SJCRH30 (cell line): ENCODE measurements around a stretch of chr6.

GRCh38 chr6:137873090-137874008 is 6.3 kb downstream of the TNFAIP3 start:
- RAMPAGE, long total RNA = no peak

- RAMPAGE, long total RNA = no peak
Measured at GRCh38 chr6:138086196-138086904, 20.9 kb downstream of the PERP start.

DNA sequence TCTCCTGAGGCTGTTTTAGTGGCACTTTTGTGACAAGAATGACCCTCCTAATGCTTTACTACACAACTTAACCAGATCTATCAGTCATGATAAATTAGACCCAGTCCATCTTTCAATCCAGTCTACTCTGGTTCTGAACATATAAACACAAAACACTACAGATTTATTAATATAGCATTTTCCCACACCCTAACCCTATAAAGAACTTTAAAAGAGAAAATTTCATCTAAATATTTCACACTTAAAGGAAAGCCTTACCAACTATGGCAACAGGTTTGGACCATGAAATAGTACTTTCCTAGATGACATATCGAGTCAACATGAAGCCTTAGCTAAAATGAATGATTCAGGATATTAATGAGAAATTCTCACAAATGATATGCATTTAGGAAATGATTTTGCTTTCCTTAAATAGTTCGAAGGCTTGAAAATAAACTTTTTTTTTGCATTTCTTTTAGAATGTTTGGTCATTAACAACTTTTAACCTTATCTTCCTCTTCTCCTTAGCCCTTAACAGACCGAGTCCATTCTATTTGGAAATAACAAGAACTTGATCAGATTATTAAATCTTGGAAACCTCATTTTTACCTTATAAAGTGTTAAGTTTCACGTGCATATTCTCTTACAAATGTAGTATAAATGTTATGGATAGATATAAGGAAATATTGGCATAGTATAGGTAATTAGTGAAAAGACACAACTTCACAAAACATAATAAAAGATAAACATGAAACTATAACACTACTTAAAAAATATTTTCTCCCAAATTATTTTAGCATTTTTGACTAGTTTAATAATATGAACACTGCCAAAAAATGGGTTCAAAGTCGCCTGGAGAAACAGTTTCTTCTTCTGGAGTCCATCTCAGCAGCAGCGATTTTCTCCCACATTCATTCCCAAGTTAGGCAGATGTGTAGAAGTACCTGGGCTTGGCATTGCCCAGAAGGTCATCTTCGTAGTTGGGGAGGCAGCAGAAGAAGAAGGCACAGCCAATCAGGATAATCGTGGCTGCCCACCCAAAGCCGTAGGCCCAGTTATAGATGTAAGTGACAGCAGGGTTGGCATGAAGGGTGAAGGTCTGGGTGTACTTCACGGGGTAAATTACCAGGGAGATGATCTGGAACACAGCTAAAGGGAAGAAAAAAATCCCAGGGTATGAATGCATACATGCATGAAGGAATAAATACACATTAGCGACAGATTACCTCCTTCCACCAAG is 15.7 kb downstream of the PERP start:
- RAMPAGE, long total RNA = no peak

GRCh38 chr6:138099810-138100421 is 7.3 kb downstream of the PERP start:
- RAMPAGE, long total RNA = no peak

GRCh38 chr6:138161307-138161620 is 475 bp upstream of the ARFGEF3 start:
- RAMPAGE, long total RNA = no peak

DNA sequence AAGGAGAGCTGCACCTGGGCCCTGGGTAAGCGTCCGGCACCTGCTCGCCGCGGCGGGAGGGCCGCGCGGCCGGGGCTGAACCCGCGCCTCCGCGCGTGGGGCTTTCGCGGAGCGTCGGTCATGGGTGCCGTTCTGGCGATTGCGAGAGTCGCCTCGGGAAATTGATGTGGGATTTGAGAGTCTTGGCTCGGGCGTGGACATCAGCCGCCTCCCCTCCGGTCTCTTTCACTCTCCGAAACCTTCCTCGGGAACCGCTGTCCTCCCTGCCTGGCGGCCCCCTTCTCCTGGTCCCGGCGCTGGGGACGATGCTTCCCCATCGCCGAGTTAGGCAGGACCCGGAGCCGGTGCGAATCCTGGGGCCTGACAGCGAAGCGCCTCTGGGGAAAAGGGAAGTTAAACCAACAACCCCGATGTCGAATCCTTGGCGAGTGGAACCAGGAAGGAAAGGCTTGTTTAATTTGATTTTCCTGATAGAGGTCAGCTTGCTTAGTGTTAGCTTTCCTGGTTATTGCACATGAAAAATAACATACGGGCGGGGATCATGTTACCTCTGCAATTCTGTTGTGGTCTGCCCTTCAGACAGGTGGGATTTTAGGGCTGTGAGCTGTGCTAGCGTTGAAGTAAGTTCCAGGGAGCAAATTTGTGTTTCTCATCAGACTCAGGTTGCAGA is 543 bp downstream of the ARFGEF3 start:
- RAMPAGE, long total RNA = no peak

DNA sequence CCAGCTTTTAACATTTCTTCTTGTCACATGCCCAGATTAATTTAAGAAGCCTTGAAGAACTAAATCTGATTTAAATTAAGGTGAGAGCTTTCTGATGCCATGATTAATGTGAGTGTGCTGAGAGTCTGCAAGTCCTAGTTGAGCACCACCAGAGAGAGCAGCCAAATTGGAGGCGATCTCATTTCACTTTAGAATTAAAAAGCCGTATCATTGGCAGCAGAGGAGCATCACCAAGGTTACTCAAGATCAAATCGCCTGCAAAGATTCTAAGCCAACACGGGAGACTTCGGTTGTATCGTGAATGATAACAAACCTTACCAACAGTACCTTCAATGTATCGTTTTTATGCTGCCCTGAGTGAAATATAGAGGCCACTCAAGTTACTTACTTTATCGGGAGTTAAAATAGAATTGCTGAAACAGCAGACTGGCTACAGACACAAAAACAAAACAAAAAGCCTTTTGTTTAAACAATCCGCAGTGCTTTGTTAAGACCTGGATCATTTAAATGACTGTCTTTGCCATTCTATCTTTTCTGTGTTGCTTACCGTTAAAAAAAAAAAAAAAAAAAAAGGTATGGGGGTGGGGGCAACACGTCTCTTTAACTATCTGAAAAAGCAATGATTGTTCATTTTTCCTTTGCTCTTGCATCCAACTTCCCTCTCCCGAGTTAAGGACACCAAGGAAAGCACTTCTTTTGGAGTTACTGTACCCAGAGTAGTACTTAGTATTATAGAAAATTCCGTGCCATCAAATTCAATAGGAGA is 14.2 kb downstream of the NHSL1 start:
- RAMPAGE, long total RNA = no peak

DNA sequence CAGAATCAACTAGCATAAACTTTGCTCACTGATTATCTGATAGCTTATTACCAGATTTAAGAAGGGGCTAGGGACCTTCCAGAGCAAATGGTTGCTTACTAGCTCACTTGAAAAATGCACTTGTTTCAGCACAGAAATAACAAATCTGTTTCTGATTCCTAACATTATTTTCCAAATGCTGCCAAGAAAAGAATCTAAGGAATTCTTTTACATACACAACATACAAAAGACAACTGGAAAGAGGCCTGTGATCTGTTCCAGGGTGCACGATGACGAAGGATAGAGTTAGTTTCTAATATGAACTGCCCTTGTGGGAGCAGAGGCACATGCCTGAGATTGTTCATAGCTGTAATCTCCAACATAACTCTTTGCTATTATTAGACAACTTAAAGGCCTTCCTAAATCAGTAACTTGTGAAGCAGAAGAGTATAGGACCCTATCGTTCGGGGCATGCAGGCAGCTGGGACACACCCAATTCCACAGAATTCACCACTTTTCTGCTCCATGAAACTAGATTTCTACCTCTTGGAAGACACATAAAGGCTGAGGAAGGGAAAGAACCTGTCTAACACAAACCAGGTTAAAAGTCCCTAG is 41.2 kb upstream of the NHSL1 start:
- RAMPAGE, long total RNA = no peak

DNA sequence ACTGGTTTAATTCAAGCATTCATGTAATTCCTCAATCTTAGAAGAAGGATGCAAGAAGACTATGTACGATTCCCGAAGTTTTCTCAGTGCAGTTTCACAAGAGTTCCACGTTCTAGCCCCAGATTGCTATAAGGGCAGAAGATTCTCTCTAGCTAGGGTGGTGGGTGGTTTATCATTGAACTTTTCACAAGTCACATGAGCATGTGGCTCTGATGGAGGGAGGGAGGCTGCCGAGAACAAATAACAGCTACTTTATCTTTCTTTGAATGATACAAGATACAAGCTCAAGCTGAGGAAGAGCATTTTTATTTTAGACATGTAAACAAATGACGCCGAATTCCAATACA is 71.9 kb upstream of the NHSL1 start:
- RAMPAGE, long total RNA = no peak

- RAMPAGE, long total RNA = no peak
Measured at GRCh38 chr6:138692082-138692727, 81.4 kb upstream of the CCDC28A start.

DNA sequence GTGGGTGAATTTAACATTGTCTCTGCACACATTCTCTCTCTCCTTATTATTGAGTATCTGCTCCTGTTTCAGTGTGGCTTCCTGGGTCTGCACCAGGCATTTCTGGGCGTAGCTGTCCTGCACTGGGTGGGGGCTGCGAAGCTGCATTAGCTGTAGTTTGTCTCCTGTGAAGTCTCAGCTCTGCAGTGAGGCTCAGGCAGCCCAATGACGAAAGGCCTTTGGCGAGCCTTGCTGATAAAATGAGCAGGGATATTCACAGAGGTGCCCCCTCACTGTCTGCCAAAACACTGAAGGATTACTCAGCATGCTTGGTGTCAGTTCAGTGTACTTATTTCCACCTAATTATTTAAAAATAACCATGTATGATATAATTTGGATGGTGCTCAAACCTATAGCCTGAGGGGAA is 73.5 kb downstream of the ECT2L start:
- RAMPAGE, long total RNA = no peak

- RAMPAGE, long total RNA = no peak
Measured at GRCh38 chr6:138963145-138963729, 24.8 kb downstream of the REPS1 start.

DNA sequence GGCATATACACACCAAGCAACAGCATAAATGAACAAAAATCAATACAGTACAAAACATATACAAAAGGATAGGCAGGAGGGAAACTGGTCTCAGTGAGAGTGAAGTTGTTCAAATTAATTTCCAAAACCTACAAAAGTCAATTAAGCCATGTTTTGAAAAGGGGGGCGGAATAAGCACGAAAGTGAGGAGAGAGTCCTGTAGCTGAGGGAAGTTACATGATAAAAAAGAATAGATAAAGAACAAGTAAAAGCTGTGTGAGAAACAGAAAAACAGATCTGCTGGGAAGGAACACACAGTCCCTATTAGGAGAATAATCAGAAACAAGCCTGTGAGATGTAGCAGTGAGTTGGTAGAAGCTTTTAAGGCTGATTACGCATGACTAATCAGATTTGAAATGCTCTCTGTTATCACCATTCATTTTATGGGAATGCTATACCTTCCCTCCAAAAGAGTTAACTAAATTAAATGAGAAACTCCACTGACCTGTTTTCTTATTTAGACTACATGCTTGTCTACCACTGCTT is 15.9 kb downstream of the REPS1 start:
- RAMPAGE, long total RNA = no peak

- RAMPAGE, long total RNA = no peak
Measured at GRCh38 chr6:139132744-139133337, 2.0 kb upstream of the HECA start.

- RAMPAGE, long total RNA = no peak
Measured at GRCh38 chr6:139137445-139138436, 2.9 kb downstream of the HECA start.

DNA sequence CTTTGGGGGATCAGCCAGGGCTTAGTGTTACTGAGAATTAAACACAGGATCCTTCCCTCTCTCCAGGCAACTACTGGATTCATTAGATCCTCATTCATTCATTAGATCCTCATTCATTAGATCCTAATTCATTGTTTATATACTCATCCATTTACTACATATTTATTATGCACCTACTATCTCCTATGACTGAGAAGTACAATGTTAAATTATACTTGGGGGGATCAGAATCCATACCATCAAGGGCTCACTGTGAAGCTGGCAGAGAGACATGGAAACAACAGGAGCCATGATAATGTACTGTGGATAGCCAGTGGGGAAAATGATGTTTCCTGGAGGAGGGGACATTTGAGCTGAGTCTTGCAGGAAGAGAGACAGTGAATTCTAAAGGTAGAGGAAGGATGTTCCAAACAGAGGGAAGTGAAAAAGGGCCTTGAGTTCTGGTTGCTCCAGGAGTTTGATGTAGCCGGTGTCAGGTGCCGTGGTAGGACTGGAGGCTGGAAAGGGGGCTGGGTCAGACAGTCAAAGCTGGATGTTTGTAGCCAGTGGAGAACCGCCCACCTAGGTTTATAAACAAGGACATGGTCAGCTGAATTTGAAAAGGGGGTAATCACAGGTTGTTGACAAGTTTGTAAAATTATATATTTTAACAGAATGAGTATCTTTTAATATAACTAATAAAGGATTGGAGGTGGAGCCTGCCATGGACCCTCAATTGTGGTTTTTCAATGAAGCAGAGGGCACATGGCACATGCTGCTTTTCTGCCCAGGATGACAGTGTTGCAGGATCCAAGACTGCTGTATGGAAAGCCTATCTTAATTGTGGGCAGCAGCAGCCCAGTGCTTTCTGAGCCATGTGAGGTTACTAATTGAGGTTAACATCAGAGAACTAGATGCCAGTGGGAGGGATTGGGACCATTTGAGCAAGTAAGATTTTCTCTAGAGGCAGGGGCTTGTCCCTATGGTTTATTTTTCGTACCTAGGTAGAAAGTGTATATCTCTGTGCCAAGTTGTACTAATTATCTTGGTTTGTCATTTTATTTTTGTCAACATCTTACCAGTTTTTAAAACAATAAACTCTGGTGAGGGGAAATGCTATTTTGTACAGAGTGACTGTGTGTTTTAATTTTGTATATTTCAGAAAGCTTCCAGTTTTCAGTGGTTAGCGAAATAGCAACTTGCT is 9.6 kb downstream of the HECA start:
- RAMPAGE, long total RNA = no peak

GRCh38 chr6:139171688-139172173 is 36.9 kb downstream of the HECA start:
- RAMPAGE, long total RNA = no peak

GRCh38 chr6:139262358-139263302 is 29.2 kb downstream of the TXLNB start:
- RAMPAGE, long total RNA = no peak

GRCh38 chr6:139290520-139291452 is 1.0 kb downstream of the TXLNB start:
- RAMPAGE, long total RNA = no peak

DNA sequence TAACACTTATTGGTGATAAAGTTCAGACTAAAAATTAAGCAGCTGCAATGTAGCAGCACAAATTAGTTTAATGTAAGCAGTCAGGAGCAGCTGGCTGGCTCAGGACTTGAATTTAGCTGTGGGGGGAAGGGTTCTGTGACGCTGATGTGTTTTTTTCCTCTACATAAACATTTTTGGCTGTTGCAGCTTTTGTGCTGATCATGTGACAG is 100.3 kb upstream of the CITED2 start:
- RAMPAGE, long total RNA = no peak